Monocyte (primary cell): ENCODE measurements around a stretch of chr17.

- PRO-cap, 2 experiments = no peak in any of the 2 experiments
These were observed 13.9 kb downstream of the PLXDC1 start for GRCh38 chr17:39137638-39137899.

- PRO-cap, 2 experiments = no peak in any of the 2 experiments
These were observed 1.0 kb downstream of the ARL5C start for GRCh38 chr17:39164558-39165725.

GRCh38 chr17:39174590-39175367, 8.8 kb upstream of the ARL5C start:
- PRO-cap, 2 experiments = no peak in any of the 2 experiments

- PRO-cap, 2 experiments = no peak in any of the 2 experiments
These were observed 2.9 kb downstream of the CACNB1 start for GRCh38 chr17:39194232-39195332.

GRCh38 chr17:39196186-39196764, 1.2 kb downstream of the CACNB1 start:
- PRO-cap, 2 experiments = no peak in any of the 2 experiments

GRCh38 chr17:39212162-39212650, 12.1 kb downstream of the RPL19 start:
- PRO-cap, 2 experiments = peak in 1 of 2 experiments; most common minus-strand start chr17:39212316 (in 1)

- PRO-cap, 2 experiments = no peak in any of the 2 experiments
These were observed 11.9 kb downstream of the STAC2 start for GRCh38 chr17:39213782-39214274.

- PRO-cap, 2 experiments = no peak in any of the 2 experiments
These were observed 7.9 kb downstream of the STAC2 start for GRCh38 chr17:39217776-39218303.

- PRO-cap, 2 experiments = no peak in any of the 2 experiments
These were observed 75.5 kb downstream of the FBXL20 start for GRCh38 chr17:39325803-39326514.

DNA sequence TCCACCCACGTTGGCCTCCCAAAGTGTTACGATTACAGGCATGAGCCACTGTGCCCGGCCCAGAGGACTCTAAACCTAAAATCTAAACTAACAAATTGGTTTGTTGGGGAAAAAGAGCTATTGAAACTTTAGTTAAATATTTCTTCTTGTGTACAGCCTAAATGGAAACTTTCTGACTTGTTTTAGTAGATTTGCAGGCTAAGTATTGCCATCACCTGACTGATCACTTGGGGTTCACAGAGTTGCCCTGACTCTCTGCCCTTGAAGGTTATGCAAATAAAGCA, 2.4 kb upstream of the MED1 start:
- PRO-cap, 2 experiments = no peak in any of the 2 experiments

GRCh38 chr17:39593199-39593456, 14.6 kb downstream of the NEUROD2 start:
- PRO-cap, 2 experiments = no peak in any of the 2 experiments

GRCh38 chr17:39606804-39607360, 838 bp downstream of the NEUROD2 start:
- PRO-cap, 2 experiments = no peak in any of the 2 experiments

GRCh38 chr17:39621814-39622351, 4.9 kb upstream of the PPP1R1B start:
- PRO-cap, 2 experiments = no peak in any of the 2 experiments

- PRO-cap, 2 experiments = no peak in any of the 2 experiments
These were observed 3.4 kb upstream of the PPP1R1B start for GRCh38 chr17:39623151-39623998.

- PRO-cap, 2 experiments = no peak in any of the 2 experiments
These were observed 1.5 kb downstream of the PPP1R1B start for GRCh38 chr17:39627935-39628973.

GRCh38 chr17:39649871-39650478, 13.0 kb downstream of the STARD3 start:
- PRO-cap, 2 experiments = no peak in any of the 2 experiments

DNA sequence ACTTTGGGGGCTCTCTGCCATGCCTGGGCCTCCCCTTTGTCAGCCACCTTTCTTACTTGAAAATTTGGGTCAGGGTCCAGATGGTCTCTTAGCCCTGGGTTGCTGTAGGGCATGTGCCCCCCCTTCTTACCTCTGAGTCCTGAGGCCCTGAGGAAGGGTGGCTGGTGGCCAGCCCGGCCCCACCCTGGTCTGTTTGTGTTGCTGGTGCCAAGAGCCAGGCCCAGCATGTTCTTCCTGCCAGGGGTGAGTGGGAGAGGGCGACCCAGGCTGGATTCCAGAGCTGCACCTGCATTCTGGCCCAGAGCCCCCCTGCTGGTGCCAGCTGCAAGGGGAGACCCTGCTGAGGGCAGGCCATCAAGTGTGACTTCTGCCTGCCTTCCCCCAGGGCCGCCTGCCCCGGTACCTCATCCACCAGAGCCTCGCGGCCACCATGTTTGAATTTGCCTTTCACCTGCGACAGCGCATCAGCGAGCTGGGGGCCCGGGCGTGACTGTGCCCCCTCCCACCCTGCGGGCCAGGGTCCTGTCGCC, 2.7 kb upstream of the TCAP start:
- PRO-cap, 2 experiments = no peak in any of the 2 experiments

DNA sequence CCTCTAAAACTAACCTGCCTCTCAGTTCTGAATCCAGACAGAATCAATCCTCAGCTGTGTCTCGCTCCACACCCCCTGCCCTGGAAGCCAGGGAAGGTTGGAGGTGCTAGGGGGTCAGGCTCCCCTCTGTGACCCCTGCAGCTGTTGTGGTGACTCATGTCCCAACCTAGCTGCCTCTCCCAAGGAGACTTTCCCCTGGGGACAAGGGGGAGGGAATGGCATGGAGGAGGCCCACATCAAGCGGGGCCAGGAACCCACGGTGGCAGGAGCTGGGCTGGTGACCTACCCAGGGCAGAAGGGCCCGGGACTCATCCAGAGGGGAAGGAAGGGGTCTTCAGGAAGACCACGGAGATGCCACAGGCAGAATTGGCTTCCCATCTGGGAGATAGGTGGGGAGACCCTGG, 1.3 kb upstream of the PNMT start:
- PRO-cap, 2 experiments = no peak in any of the 2 experiments

DNA sequence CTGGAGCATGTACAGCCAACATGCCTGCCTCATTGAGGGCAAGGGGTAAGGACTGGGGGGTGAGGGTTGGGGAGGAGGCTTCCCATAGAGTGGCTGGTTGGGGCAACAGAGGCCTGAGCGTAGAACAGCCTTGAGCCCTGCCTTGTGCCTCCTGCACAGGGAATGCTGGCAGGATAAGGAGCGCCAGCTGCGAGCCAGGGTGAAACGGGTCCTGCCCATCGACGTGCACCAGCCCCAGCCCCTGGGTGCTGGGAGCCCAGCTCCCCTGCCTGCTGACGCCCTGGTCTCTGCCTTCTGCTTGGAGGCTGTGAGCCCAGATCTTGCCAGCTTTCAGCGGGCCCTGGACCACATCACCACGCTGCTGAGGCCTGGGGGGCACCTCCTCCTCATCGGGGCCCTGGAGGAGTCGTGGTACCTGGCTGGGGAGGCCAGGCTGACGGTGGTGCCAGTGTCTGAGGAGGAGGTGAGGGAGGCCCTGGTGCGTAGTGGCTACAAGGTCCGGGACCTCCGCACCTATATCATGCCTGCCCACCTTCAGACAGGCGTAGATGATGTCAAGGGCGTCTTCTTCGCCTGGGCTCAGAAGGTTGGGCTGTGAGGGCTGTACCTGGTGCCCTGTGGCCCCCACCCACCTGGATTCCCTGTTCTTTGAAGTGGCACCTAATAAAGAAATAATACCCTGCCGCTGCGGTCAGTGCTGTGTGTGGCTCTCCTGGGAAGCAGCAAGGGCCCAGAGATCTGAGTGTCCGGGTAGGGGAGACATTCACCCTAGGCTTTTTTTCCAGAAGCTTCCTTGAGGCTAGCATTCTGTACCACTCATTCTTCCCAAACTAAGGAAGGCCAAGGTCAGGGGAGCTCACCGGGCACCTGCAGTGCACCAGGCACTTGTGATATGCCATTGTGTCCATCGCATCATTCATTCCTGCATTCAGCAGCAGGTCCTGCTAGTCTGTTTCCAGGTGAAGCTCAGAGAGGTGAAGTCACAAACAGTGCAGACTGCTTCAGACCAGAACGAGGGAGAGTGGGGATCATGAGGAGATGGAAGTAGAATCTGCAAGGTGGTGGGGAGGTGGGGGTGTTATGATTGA, 1.9 kb downstream of the PNMT start:
- PRO-cap, 2 experiments = no peak in any of the 2 experiments

GRCh38 chr17:39678321-39678981, 9.4 kb downstream of the PGAP3 start:
- PRO-cap, 2 experiments = no peak in any of the 2 experiments